Foreskin fibroblast (primary cell): ENCODE measurements around the gene C16orf46.

- RRBS, result 2% methylated on average over 1 of the region's 7 CpGs
Observed at GRCh38 chr16:78003123-78003488, 19.2 kb upstream of the CLEC3A start.

DNA sequence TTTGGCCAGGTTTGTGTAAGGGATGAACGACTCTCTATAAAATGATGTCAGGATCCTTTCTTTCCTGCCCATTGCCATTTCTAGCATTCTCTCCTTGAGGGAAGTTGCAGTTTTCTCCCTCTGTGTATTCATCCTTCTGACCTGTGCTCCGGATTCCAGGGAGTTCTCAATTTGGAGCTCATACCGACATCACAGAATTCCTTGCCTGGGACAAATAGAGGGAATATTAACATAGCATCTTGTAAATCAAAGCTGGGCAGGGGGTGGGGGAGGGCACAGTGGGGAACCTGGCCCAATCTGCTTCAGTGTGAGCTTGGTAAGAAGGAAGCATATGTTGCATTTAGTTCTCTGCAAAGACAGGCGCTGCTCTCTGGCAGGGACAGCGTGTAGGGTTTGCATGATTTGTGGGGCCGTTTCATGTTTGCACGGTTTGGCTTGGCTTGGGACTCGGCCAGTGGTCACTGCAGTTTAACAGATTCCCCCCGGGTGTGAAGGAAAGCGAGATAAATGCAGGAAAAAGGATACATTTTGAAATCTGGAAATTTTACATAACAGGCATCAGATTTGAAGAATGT, 177.9 kb downstream of the WWOX start:
- RRBS, result no CpG with 5 or more reads among the region's 10 CpGs

DNA sequence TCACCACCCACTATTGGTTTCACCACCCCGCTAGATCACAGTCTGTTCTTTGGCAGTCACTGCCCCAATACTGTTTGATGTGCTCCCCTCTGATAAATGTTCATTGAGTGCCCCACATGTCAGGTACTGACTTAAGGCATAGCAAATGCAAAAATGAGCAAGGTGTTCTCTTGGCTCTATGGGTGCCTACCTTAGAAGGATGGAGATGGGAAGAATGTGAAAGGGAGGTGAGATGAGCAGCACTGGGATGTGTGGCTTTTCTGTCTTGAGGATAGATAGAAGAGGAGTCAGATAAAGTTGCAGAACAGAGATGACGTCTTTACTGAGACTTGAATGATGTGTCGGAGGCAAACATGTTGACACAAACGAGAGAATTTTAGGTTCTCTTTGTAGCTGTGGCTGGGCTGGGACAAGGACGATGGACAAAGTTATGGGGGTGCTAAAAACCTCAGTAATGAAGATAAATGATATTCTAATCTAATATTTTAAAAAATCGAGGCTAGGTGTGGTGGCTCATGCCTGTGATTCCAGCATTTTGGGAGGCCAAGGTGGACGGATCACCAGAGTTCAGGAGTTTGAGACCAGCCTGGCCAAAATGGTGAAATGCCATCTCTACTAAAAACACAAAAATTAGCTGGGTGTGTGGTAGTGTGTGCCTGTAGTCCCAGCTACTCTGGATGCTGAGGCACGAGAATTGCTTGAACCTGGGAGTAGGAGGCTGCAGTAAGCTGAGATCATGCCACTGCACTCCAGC, 355.6 kb downstream of the WWOX start:
- RRBS, result no CpG with 5 or more reads among the region's 8 CpGs

- RRBS, result no CpG with 5 or more reads among the region's 4 CpGs
Observed at GRCh38 chr16:78463553-78464408, 364.3 kb downstream of the WWOX start.

DNA sequence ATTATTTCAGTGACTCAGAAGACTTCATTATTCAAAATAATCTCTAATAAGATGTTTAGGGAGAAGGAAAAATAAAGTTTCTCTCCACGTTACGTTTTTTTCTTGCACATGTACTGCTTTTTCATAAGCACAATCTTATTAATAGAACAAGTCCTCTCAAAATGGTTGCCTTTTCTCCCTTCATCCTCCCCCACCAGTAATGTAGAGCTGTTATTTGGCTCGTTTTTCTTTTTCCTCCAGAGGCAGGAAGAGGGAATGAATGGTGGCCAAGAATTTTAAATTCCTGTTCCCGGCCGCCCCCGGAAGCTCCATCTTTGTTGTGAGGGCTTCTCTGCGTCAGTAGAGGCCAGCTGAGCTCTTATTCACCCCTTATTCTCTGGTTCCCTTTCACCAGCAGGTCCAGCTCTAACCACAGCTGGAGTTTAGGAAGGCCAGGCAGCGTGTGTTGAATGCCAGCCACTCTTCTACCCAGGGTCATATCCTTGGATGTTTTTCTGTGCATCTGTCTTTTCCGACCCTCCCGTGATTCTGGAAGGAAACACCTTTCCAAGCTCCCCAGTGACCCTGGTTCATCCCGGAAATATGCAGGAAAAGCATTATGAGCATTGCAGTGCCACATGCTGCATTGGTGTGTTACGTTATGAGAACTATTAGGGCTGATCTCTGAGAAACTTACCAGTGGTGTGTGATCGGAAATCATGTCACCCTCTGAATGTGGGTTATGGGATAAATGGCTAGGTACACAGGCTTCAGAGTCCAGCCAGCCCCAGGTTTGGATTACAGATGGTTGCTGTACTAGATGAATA, 570.5 kb downstream of the WWOX start:
- RRBS, result no CpG with 5 or more reads among the region's 13 CpGs

DNA sequence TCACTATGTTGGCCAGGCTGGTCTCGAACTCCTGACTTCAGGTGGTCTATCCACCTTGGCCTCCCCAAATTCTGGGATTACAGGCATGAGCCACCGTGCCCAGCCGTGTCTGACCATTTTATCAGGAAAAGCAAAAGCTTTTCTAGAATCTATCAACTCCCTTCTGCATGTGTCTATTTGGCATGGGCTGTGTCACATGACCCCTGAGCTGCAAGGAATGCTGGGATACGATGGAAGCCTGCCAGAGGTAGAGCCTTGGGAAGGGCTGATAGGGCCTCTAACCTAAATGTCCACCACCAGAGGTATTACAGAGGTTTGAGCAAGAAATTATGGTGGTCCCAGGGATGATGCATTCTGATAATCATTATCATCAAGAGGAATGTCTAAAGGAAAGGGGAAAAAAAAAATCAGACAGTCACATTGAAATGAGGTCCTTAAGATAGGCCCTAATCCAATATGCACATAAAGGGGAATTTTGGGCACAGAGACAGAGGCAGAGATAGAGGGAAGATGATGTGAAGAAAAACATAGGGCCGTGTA, 616.3 kb downstream of the WWOX start:
- RRBS, result no CpG with 5 or more reads among the region's 5 CpGs

GRCh38 chr16:78770321-78770971, 671.0 kb downstream of the WWOX start:
- RRBS, result no CpG with 5 or more reads among the region's 20 CpGs

DNA sequence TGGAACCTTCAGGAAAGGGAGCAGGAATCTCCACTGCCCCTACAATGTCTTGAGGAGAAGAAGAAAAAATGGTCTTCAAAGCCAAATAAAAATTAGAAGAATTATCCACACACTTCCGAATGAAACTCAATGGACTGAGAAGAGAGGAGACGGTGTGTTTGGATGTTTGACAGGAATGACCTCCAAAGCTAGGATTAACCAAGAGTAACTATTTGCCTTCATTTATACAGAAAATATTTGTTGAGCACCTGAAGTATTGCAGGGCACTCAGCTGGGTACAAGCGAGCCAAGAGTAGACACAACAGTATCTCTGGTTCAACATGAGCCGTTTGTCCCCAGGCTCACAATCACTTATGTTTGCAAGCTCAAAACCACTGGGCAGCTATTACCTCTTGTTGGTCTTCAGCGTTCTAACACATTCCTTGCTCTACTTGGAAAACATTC, 38.9 kb downstream of the MAF start:
- RRBS, result no CpG with 5 or more reads among the region's 5 CpGs

GRCh38 chr16:79971848-79972567, 371.5 kb upstream of the MAF start:
- RRBS, result no CpG with 5 or more reads among the region's 4 CpGs

DNA sequence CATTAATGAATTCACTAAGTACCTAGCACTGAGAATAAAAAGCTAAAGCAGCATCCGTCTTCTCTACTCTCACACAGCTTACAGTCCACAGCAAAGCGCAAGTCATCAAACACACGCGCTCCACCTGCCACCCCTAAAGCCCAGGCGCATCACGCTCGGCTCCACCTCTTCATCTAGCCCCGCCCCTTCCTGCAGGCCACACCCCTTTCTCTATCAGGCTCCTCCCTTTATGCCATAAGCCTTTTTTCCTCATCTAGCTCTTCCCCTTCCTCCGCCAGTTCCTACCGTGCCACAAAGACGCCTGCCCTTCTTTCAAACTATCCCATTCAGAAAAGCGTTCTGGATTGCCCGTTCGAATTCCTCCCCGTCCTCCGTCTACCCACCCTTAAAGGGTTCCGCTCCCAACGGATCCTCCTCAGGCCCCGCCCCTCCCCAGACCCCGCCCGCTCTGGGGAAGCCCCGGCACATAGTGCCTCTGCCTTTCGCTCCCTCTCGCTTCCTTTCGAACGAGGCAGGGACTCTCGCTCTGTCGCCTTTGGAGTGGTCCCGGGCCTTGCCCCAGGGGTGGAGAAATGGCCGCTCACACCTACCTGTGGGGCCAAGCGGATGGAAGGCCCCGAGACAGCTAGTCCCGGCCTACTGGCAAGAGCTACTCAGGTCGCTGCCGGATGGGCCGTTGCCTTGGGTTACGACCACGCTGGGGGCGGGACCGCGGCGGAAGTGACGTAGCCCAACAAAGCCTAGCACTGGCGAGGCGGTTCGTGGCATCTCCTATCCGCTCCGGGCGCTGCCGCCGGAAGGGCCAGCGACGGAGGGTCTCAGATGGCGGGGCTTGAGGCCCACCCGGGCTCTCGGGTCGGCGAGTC, at the start of gene C16orf46:
C16orf46 (minus strand) TSS at position 693 of the 866 bp plus-strand sequence.
- RRBS, result 2% methylated on average over 24 of the region's 58 CpGs

DNA sequence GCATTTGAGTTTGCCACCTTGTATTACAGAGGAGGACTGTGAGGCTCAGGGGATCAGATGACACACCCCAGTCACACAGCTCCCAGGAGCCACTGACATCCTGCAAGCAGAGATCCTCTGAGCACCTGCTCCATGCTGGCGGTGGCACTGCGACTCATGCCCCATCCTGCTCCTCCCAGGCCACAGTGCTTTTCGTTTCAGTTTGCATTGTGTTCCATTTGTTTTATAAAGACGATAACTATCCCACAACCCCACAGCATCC, 28.1 kb downstream of the BCO1 start:
- RRBS, result no CpG with 5 or more reads among the region's 4 CpGs

GRCh38 chr16:81294179-81294986, 20.4 kb upstream of the GAN start:
- RRBS, result no CpG with 5 or more reads among the region's 9 CpGs

DNA sequence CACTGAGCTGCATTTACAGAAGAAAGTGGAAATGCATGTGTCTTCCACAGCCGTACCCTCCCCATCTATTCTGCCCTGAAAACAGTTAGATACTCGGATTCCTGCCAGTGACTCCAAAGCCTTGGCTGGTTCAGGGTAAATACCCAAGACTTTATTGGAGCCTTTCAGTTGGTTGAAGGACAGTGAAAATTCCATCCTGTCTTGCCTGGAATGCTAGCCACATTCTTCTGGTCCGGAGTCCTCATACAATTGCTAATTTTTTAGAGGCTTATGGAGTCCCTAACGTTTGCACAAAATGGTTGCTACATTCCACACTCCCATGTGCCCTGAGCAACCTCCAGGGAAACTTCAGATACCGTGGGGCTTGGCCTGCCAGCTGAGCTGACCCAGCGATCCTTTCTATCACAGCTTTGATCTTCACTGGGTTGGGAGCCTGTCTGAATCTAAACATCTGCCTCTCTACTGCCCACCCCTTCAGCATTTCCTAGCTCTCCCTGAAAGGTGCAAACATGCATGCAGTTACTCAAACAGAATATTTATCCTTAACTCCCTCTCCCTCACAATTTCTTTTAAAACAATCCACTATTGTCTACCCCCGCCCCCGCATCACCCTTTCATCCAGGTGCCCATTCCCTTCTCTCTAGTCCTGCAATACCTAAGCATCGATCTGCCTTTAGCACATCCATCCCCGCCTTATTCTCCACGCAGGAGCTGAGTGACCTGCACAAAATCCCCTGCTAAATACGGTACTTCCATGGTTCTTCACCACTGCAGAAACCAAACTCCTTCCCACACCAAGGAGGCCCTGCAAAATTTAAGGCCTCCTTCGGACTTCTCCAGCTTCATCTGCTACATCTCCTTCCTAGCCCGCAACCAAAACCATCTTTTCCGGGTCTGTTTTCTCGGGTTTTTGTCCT, 914 bp upstream of the GAN start:
- RRBS, result no CpG with 5 or more reads among the region's 16 CpGs

DNA sequence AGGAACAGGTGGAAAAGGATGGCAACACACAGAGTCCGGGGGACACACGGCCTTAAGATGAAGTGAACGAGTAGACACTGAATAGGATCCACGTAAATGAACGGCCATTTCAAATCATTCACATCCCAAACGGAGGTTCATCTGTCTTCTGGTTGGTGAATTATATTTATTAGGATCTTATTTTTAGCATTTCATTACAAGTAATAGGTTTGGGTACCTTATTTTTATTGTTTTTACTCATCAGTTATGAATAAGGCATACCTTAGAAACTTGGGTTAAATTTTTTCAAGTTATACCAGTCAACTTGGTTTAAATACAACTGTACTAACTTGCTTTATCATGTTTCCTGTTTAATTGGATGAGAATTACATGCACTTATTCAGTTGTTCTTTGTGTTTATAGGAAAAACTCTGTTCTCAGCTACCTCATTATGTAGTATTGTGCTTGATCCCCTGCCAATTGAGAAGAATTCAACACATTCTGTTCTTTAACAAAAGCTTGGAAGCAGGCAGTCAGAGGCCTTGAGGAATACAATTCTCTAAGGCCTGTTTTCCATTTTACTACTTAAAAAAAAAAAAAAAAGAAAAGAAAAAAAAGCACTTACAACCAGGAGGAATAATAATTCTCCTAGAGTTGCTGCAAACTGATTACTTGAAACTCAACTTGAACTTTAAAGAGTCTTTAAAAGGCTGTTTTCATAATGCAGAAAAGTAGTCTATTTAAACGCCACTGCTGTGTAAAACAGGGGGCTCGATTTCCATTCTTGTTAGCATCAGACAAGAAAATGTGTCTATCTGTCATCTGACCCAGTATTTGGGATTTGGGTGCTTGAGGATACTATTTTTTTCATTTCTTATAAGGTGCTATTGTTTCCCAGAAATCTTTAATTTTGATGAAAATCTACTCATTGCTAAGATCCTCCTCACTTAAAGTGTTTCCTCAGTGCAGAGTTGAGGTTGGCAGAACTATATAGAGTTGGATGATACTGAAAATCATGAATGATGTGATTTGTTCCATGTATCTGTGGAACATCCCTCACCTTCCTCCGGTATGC, 60.5 kb upstream of the CMIP start:
- RRBS, result no CpG with 5 or more reads among the region's 9 CpGs

DNA sequence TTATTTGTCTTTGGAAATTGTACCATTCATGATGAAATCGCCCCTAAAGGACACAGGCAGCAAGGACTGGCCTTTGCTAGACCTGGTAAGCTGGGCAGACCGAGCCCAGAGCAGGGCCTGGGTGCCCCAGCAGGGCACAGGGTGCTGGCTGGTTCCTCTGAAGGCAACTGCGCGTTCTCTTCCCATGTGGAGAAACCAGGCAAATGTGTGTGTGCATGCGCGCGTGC, 104.9 kb downstream of the CMIP start:
- RRBS, result no CpG with 5 or more reads among the region's 7 CpGs

GRCh38 chr16:81654945-81656125, 123.8 kb upstream of the PLCG2 start:
- RRBS, result no CpG with 5 or more reads among the region's 23 CpGs

DNA sequence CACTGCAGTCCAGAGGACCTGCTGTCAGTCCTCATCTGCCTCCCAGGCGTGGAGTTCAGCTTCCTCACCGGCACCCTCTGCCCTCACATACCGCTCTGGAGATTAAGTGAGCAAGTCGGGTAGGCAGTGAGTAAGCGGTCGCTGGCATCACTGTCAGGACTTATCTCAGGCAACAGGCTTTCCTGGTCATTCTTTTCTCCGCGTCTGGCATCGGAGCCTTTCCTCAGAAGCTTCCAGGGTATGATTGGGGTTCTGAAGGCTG, 92.7 kb upstream of the PLCG2 start:
- RRBS, result no CpG with 5 or more reads among the region's 9 CpGs

DNA sequence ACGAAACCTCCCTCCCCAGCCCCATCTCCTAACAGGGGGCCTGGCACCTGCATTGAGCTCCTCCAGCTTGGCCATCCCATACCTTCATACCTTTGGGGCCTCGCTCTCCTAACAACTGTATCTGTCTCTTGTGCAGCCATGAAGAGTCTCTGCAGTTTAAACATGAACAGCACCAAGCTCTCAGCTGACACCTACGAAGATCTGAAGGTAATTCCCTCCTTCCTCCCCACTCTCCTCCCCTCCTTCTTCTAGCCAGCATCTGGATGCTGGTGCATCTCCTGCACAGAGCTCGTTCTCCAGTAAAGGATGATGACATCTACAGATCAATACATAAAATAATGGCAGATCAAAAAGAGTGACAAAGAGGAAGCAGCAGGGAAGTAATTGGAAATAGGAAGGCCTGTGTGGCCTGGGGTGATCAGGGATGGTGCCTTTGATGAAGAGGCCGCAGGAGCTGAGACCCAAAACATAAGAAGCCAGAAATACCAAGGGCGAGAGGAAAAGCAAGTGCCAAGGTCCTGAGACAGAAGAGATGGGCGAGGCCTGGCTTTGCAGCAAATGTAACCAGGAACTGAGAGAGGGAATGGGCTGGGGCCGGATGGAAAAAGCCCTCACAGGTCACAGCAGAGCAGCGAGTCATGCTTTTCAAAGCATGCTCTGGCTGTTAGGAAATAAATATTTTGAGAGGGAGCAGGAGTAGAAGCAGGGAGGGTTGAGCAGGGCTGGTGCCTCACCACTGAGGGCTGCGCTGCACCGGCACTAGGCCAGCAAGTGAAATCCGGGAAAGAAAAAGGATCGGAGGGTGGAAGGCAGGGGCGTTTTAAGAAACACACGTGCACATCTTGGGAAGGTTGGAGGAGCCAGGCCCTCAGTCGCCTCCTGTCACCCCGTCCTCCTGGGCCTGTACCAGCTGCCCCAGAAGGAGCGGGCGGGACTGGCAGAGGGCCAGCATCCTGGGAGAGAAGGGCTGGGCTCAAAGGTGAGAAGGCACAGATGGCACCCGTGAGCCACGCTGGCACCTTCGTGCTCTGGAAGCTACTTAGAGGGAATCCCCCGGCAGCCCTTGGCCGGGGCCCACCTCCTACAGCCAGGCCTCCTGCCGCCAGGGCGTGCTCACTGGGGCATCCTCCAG, 71.8 kb upstream of the PLCG2 start:
- RRBS, result no CpG with 5 or more reads among the region's 26 CpGs

DNA sequence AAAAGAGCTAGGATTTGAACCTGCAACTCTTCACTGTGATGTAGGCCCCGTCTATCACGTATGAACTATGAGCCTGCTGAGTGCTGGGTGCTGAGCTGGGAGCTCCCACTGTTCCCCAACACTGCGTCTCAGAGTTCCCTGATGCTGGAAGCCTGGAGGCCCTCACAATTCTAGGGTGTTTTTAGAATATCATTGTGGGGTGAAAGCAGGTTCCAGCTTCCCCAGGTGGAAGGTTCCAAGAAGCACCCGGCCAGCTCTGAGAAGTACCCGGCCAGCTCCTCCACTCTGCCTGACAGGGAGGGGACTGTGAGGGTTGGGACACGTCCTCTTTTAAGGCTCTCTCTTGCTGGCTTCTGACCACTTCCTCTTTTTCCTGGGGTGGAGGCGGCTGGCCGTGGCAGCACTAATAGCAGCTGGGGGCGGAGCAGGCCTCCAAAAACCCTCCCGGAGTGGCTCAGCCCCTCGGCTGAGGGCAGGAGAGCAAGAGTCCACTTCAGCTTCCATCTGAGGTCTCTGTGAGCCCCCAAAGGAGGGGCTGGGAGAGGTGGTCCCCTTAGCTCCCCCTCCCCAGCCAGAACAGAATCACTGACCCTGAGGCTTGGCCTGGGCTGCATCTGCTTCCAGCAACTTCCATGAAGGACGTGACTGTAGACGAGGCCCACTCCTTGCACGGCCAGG, 26.9 kb upstream of the PLCG2 start:
- RRBS, result no CpG with 5 or more reads among the region's 14 CpGs

GRCh38 chr16:81809907-81810645, 31.0 kb downstream of the PLCG2 start:
- RRBS, result no CpG with 5 or more reads among the region's 12 CpGs